Thoracic aorta endothelial cell (primary cell): ENCODE data around the genes RRAGB, EDA2R and YIPF6.

DNA sequence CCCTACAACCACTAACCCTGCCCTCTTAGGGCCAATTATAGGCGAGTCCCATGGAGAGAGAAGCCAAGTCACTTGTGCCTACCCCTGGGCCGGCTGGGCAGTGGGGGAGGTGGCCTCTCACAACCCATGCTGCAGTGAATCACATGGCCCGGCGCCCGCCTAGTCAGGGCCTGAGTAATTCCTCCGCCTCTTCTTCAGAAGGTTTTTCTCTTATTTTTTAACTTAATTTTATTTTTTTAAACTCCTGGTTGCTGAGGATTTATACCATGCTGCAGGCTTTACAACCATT is 3.6 kb downstream of the FGD1 start:
- CAGE, long polyA plus RNA, result no peak

GRCh38 chrX:54529228-54529945 is 632 bp upstream of the GNL3L start:
- CAGE, long polyA plus RNA, result no peak

DNA sequence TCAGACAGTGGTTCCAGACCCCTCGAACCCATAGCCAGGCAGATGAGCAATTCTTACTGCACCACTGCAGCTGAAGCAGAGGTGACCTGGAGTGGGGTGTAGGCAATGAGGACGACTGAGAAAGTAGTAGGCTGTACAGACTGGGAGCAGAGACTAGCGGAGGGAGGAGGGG is 177 bp downstream of the MAGED2 start:
- CAGE, long polyA plus RNA, result no peak

DNA sequence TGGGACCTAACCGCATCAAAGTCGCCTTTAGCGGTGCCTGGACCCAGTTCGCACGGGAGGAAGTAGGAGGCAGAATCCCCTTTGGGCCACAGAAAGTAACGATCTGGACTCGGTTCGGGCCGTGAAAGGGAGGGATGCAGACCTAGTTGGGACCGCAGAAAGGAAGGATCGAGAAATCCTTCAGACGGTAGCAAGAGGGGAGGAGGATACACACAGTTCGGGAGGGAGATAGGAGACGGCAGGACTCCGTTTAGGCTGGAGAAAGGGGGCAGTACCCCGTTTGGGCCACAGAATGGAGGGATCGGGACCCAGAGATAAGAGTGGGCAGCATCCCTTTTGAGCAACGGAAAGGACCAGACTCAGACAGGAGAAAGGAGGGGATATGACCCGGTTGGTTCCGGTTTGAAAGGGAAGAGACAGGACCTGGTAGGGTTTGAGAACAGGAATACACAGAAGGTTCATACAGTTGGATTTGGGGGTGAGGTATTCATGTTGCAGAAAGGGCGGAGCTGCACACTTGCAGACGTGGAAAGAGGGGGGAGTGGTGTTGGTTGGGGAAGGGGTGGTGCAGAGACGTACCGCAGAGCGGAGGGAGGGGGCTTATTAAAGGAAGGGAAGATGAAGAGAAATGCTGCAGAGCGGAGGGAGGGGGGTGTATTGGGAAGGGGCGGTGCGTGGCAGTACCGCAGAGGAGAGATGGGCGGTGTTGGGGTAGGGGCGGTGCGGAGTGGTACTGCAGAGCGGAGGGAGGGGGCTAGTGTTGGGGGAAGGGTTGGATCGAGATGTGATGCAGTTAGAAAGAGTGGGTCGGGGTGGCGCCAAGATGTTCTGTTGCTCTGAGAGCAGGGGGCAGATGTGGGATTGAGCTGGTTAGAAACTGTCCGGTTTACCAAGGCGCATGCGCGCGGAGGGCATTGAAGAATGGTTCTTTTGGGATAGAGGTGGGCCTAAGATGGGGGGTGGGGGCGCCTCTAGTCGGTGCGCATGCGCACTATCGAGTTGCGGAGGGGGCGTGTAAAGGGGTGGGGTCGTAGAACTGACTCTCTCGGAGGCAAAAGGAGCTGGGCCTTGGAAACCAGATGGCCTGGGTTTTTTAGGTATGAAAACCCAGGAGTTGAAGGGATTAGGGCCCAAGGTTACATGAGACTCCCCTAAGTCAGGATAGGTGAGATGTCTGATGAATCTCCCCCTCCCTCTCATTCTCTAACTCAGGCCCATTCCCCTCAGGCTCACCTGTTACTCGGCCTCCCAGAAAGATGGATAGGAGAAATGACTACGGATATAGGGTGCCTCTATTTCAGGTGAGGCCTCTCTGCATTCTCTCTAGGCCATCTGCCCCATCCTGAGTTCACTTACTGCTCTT is 848 bp downstream of the TRO start:
- CAGE, long polyA plus RNA, result no peak

- CAGE, long polyA plus RNA, result no peak
Measured at GRCh38 chrX:55668299-55668587, 45.0 kb downstream of the FOXR2 start.

DNA sequence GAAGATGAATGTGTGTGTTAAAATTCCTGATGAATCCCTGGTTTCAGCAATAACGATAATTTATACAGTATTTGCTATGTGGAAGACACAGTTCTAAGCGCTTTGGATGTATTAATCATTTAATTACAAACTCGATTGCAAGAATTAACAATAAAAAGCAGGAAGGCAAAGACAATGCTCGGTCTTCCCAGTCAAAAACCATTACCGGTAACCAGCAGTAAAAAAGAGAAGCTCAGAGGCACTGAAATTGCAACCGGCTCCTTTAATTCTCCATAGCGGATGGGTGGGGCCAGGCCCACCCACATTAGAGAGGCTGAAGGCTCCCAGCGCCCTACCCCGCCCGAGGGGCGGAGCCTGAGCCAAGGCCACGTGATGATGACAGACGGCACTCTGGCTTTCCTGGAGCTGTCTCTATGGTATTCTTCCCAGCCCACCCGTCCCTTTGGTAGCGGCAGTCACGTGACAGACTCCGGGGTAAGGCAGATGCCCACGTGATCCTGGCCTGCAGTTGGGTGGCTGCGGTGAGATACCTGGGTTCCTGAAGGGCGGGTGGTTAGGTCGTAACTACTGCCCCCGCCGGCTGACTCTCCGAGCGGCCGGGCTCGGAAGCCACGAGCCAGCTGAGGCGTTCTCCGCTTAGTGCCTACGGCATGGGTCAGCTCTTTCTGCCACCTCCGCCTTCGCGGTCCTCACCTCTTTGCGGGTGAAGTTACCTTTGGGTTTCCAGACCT is at the start of gene RRAGB:
Gene RRAGB (plus strand): TSS at position 482 of the 731 bp plus-strand sequence.
- CAGE, long polyA plus RNA, result no peak

DNA sequence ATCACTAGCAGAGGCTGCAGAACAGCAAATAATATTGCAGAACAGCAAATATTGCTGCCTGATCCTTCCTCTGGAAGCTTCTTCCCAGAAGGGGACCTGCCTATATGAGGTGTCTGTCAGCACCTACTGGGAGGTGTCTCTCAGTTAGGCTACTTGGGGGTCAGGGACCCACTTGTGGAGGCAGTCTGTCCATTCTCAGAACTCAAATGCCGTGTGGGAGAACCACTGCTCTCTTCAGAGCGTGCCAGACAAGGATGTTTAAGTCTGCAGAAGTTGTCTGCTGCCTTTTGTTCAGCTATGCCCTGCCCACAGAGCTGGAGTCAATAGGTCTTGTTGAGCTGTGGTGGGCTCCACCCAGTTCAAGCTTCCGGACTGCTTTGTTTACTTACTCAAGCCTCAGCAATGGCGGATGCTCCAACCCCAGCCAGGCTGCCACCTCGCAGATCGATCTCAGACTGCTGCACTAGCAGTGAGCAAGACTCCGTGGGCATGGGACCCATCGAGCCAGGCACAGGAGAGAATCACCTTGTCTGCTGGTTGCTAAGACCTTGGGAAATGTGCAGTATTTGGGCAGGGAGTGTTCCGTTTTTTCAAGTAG is 68.6 kb upstream of the UBQLN2 start:
- CAGE, long polyA plus RNA, result no peak

GRCh38 chrX:56563929-56565145 is 910 bp downstream of the UBQLN2 start:
- CAGE, long polyA plus RNA, result no peak

DNA sequence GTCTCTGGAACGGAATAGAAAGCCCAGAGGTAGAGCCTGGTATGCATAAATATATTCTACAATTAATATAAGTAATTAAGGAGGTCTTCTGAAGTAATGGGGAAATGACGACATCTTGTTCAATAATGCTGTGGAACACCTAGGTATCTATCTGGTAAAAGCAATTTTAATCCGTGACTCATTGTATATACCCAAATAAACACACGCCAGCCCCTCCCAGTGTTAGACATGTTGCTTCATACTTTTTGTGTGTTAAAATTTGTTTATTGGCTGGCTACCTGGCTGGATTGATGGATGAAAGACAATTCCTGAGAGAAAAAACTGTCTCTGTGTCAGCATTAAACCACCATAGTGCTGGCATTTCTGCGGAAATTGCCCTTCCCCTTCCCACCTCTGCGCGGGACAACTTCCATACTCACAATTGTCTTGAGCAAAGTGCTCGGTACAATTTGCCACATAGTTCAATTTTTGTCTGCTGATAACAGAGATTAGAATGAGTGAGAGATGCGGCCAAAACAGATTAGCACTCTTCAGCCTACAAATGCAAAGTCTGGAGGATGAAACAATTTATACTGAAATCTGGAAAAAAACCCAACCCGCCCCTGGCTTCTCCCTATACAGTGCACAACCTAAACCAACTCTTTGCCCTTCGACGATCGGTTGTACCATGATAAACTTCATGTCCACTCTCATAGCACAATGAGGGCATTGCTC is 500 bp upstream of the ZXDA start:
- CAGE, long polyA plus RNA, result no peak

GRCh38 chrX:63311914-63312362 is 39.2 kb downstream of the SPIN4 start:
- CAGE, long polyA plus RNA, result no peak

- CAGE, long polyA plus RNA, result no peak
Measured at GRCh38 chrX:64224829-64225132, 5.6 kb downstream of the ASB12 start.

GRCh38 chrX:64975231-64975957 is 856 bp downstream of the ZC4H2 start:
- CAGE, long polyA plus RNA, result no peak

DNA sequence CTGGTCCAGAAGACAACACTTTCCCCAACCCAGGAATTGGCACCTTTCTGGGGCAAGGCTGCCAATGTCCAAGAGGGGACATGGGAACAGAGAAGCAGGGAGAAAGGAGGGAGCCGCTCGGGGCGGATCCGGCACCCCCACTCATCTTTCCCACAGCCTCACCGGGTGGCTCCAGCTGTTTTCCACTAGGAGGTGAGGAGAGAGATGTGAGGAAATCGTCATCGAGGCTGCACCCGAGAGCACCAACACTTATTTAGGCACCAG is 667 bp downstream of the MSN start:
- CAGE, long polyA plus RNA, result no peak

DNA sequence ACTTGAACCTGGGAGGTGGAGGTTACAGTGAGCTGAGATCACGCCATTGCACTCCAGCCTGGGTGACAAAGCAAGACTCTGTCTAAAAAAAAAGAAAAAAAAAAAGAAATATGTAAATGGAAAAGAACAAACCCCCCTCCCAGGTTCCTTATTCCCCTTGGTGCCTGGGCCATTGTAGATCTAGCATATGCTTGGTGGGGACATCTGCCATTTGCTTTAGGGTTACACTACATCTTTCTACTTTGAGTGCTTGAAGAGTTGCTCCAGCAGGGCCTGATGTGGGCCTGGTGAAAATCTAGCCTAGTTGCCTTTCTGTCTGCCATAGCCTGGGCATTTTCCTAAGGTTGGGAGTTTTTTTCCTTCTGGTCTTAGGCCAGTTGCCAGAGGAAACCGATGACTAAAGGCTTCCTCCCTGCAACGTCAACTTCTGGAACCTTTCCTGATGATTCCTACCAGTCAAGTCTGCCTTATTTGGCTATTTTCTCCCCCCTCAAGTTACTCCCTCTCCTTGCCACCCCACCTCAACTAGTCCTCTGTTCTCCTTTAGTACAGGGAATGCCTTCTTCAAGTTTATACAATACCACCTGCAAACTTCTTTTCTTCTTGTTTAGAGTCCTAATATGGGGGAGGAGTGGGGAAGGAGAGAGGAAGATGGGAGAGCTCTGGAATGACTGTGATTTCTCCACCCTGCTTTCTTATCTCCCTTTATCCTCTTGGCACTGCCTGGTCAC is 10.4 kb downstream of the MSN start:
- CAGE, long polyA plus RNA, result no peak

DNA sequence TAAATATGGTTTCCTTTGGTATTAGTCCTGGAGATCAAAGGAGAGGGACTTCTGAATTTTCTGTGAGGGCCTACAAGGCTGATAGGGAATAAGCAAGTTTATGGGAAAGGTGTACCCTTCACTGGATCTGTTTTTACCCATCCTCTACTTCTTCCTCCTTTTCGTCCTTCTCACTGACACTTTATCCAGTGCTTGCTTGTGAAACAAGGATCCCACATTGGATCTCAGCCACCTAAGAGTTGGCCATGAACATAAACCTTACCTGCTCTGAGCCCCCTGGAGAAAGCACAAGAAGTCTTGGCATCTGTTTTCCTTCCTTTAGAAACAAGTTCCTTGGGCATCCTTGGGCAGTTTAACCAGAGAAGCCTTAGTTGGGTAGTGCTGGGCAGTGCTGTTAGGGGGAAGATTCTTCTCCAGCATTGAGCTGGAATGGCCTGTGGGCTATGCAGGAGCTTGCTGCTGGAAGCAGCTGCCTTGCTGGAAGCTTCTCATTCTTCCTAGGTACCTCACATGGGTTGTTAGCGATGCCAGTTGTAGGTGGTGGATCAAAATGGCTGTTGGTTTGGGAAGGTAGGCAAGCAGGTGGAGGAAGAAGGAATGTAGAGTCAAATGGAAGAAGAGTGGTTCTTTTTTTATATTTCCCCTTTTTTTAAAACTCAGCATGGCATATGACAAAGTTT is 12.2 kb downstream of the MSN start:
- CAGE, long polyA plus RNA, result no peak

DNA sequence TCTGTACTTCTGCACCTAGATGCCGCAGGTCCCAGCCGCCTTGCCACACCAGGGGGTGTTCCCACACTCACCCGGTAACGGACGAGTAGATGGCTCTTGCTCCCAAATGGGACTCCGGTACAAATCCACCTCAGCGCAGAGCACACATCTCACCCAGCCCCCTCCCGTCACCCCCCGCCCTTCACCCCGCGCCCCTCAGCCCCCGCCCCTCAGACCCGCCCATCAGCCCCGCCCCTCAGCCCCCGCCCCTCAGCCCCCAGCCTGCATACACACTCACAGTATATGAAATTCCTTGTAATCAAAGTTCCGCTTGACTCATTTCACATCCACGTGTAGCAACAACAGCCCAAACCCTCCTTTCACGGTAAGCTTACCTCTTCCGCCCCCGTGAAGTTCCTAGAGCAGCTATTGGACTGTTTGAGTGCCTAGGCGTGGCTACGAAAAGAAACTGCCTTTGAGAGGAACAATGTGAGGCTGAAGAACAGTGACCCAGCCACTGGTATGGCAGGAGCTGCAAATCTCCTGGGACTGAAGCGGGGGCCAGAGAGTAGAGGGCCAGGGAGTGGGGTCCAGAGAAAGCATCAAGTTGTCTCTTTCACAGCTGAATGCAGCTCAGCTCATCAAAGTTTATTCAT is at the start of gene EDA2R:
Gene EDA2R (minus strand): TSS at position 155 of the 635 bp plus-strand sequence.
- CAGE, long polyA plus RNA, result no peak

- CAGE, long polyA plus RNA, result no peak
Measured at GRCh38 chrX:66930619-66930990, 291.7 kb upstream of the EDA2R start.

GRCh38 chrX:67544716-67545892 is 1.3 kb downstream of the AR start:
- CAGE, long polyA plus RNA, result no peak

DNA sequence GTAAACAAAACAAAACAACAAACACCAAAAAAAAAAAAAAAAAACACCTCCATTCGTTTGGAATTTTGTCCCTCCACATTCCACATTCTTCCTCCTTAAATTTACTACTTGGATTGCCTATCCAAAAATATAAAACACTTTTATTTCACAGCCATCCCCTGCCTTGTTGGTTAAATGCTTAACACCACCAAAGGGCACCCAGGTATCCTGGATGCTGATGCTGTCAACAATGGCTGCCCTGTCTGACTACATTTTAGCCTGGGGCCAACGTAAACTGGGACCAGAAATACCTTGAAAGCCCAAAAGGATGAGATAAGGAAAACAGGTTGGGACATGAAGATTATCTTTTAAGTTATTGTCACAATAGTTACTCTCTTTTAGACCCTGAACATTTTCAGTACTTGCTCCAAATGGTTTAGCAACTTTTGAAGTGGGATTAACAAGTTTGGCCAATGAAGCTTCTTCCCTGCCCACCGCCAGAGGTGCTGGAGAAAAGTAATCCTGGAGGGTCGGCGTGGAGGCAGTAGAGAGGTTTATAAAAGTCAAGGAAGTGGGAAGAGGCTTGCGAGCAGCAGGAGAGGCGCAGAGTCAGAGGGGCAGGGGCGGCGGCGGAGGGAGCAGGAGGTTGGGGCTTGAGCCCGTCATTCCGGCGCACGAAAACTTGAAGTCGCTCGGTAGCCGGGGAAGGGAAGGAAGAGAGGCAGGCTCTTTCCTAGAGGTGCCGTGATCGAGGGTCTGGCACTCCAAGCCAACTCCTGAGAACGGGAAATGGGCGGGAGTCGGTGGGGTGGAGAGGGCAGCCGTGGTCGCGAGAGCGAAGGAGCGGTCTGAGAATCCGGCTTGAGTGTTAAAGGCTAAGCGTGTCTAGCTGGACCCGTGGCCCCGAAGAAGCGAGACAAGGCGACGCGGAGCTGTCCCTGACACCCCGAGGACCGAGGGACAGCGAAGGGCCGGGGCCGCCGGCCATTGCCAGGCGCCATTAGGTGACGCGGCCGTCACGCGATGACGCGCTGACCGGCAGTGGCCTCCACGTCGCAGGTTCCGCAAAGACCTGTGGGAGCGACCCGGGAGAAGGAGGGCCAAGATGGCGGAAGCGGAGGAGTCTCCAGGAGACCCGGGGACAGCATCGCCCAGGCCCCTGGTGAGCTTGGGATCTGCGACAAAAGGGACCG is at the start of gene YIPF6:
Gene YIPF6 (plus strand): TSS at position 1,069 of the 1,172 bp plus-strand sequence.
- CAGE, long polyA plus RNA, result no peak

DNA sequence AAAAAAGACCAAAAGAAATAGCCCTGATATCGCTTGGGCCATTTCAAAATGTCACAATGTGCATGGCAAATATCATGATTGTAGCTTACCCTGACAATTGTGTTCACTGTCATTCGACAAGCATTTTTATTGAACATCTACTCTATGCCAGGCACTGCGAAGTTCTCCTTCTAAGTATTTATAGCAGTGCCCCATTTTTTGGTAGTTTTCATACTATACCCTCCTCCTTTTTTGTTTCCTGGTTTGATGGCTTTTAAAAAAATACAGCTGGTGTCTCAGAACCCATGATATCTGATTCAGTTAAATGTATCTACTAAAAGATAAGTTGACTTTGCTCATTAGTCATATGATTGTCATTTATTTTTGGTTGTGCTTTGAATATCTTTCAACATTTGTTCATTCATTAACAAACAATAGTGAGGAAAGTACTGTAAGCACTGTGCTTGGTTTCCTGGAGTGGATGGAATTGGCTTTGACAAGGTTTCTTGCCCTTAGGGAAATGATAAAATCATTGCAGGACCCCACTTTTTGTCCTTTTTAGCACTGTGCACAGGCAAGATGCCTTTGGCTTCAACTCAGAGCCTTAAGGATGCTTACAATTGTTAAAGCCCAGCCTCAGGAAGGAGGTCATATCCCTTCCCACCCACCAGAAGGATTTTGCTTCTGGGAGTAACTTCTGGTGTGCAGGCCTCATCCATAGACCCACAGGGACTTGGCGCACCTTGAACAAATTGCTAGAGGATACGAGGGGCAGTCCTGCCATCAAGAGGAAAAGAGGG is 44.2 kb downstream of the STARD8 start:
- CAGE, long polyA plus RNA, result no peak